Peyer's patch (tissue), 4 donors: ENCODE data around the genes NHSL2 and DMRTC1B.

GRCh38 chrX:71106209-71106580 is 345 bp downstream of the CXorf65 start:
- PRO-cap: no peak
- RAMPAGE, long total RNA, 4 experiments: no peak in any of the 4 experiments

DNA sequence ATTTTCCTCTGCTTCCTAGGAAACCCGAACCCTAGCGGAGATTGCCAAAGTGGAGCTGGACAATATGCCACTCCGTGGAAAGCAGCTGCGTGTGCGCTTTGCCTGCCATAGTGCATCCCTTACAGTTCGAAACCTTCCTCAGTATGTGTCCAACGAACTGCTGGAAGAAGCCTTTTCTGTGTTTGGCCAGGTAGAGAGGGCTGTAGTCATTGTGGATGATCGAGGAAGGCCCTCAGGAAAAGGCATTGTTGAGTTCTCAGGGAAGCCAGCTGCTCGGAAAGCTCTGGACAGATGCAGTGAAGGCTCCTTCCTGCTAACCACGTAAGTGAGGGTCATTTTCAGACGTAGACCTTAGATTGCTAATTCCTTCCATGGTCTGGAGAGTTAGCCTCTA is 7.3 kb upstream of the ITGB1BP2 start:
- PRO-cap: no peak
- RAMPAGE, long total RNA, 4 experiments: no peak in any of the 4 experiments

DNA sequence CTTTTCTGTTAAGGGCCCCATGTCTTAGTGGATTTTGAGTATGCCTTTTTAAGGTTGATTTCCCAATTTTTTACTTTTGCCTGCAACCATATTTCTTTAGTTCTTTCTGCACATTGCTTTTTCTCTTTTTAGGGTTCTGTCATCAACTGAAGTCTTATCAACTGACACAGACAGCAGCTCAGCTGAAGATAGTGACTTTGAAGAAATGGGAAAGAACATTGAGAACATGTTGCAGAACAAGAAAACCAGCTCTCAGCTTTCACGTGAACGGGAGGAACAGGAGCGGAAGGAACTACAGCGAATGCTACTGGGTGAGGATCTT is 27.7 kb downstream of the TAF1 start:
- PRO-cap: no peak
- RAMPAGE, long total RNA, 4 experiments: no peak in any of the 4 experiments

DNA sequence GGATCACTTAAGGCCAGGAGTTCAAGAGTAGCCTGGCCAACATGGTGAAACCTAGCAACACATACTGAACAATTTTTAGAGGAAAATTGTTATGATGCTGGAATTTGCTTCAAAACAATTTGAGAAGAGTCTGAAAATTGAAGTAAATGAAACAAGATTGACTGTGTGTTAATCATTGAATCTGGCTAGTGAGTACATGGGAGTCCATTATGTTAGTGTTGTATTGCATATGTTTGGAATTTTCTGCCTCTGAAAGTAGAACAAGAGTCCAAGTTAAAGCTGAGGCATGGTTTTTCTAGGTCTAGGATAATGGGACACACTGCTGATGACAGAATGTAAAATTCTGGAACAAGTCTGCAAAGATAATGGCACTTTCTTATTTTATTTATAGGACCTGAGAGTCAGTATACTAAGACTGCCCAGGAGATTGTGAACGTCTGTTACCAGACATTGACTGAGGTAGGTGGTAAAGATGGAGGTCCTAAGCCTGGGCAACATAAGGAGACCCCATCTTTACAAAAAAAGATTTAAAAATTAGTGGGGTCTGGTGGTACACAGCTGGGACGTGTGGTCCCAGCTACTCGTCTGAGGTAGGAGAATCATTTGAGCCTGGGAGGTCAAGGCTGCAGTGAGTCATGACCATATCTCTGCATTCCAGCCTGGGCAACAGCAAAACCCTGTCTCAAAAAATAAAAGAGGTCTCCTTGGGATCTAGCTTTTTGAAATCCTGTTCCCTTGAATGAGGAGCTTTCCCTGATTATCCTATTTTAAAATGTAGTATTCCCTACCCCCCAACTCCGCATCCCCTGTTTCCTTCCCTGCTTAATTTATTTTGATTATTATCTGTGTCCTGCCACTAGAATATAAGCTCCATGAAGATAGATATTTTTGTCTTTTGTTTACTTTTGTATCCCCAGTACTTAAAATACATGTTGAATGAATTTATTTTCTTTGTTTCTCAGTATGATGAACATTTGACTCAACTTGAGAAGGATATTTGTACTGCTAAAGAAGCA is 78.8 kb upstream of the OGT start:
- PRO-cap: no peak
- RAMPAGE, long total RNA, 4 experiments: no peak in any of the 4 experiments

DNA sequence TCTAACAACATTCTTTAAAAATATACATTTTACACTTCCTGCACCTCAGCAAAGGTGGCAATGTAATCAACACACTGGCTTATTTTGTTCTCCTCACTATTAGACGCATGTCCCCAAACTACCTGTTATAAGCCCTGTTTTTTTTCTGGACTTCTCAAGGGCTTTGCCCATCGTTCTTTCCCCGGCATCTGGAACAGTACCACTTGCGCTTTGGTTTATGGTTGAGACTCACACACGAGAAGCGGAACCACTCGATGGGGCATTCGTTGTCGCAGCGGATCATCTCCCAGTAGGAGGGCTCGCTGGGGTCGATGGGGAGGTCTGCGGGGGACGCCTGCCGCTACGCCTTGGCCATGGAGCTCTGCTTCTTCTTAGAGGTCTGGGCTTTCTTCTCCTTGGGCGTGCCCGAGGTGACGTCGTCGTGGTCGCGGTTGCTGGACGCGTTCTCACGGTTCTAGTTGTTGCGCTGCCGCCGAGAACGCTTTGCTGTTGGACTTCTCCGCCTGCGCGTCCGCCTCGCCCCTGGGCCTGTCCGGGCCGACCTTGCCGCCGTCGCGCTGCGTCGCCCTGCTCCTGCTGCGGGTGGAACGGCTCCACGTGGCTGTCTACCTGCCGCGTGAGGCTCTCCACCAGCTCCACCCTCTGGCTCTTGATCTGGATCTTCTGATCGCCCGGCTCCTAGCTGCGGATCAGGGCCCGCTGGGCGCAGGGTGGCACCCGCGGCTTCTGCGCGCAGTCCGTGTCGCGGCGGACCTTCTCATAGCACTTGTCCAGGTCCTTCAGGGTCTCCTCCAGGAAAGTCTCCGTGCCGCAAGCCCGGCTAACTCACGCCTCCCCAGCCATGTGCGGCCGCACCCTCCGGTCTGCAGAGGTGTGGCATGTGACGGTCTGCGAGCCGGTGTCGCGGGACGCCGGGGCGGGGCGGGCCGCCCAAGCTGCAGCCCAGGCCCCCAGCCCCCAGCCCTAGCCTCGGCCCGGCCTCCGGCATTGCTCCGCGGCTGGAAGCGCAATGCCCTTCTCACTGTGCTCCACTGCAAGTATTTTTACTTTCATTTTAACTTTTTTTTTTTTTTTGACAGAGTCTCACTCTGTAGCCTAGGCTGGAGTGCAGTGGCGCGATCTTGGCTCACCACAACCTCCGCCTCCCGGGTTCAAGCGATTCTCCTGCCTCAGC is 40.6 kb upstream of the OGT start:
- PRO-cap: unidirectional peak, plus-strand start at position 461 of the sequence
- RAMPAGE, long total RNA, 4 experiments: no peak in any of the 4 experiments

DNA sequence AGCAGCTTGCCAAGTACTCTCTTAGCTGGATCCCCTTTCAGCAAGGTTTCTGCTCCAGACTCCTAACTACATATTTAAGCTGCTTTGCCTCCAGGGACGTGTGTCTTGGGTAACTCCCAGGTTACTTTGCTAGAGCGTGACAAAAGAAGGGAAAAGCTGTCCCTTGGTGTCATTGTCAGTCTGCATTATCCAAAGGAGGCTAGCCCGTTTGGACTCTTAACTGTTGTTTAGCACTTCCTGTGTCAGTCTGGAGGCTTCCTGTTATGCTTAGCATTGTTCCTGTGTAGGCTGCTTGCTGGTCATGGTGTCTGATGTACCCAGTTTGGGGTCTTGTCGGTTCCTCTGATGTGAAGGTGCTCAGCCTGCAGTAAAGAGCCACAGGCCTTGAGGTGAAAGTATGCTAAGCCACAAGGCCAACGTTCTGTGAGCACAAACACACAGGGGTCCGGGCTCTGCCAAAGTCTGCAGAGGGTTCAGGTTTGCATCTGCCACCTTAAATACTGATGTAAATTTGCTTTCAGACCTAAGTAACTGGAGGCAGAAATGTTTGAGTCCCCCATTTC is 11.5 kb downstream of the CXCR3 start:
- PRO-cap: no peak
- RAMPAGE, long total RNA, 4 experiments: no peak in any of the 4 experiments

DNA sequence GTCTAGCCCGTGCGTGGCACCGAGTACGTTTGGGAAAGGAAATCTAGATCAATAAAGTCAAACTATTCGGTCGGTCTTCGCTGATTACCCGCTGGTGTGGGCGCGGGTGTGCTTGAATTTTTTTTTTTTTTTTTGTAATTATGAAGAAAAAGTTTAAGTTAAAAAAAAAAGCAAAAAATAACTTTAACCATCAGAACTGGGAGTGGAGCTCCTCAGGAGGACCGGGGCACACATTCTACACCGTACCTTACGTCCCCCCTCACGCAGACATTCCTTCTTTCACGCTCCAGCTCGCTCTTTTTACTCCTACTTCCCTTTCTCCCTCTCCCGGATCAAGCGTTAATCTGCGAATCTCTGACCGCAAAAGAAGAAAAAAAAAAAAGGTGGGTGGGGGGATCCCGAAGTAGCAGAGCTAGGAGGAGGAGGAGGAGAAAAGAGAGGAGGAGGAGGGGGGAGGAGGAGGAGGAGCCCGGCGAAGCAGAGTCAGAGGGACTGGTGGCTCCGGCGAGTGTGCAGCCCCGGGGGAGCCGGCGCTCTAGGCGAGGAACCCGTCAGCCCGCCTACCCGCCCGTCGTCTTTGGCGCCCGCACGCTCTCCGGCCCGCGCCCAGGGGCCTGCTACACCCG is at the start of gene NHSL2:
Gene NHSL2, plus strand, starts transcription at position 486 of the 626 bp plus-strand sequence.
- PRO-cap: unidirectional peak, plus-strand start at position 486 of the sequence; bidirectional peak, plus-strand start at position 511 of the sequence, minus-strand start at position 509 of the sequence
- RAMPAGE, long total RNA, 4 experiments: no peak in any of the 4 experiments

DNA sequence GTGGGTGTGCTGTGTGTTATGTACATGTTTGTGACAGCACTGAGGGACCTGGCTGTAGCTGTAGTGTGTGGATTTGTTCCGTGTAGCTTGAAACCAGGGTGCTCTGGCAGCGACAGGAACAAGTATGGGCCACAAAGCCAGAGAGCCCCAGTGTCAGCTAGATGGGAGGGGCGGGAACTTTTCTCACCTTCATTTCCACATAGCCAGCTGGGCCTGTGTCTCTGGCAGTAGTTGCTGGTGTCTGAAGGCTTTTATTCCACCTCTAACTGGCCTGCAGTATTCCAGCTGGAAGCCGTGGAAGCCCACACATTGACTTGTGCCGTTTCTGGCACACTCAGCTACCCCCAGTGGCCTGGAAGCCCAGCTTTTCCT is 82.2 kb downstream of the NHSL2 start:
- PRO-cap: no peak
- RAMPAGE, long total RNA, 4 experiments: no peak in any of the 4 experiments

- PRO-cap: no peak
- RAMPAGE, long total RNA, 4 experiments: no peak in any of the 4 experiments
These were observed 16.6 kb upstream of the ERCC6L start for GRCh38 chrX:72255212-72256031.

- PRO-cap: unidirectional peak, minus-strand start at chrX:72307157
- RAMPAGE, long total RNA, 4 experiments: no peak in any of the 4 experiments
These were observed 993 bp upstream of the CITED1 start for GRCh38 chrX:72306305-72307509.

- PRO-cap: no peak
- RAMPAGE, long total RNA, 4 experiments: no peak in any of the 4 experiments
These were observed 23.9 kb upstream of the CITED1 start for GRCh38 chrX:72329496-72330179.

DNA sequence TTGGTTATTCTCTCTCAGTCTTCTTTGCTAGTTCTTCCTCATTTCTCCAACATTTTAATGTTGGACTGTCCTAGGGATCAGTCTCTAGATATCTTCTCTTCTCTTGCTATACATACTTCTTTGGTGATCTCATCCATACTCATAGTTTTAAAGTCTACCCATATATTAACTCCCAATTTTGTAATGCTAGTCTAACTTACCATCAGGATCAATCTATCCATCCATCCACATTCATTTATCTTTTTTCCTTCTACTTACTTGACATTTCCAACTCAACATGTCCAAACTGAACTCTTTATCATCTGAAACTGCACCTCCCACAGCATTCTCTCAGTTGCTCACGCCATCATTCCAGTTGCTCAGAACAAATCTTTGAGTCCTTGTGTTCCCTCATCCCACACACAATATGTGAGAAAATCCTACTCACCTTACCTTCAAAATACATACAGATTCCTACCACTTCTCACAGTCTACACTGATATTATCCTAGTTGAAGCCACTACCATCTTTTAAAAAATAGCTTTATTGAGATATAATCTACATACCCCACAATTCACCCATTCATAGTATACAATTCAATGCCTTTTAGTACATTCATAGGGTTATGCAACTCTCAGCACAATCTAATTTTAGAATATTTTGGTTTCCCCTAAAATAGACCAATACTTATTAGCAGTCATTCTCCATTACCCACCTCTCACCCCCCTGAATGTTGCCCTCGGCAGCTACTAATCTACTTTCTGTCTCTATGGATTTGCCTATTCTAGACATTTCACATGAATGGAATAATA is 94.6 kb upstream of the CITED1 start:
- PRO-cap: no peak
- RAMPAGE, long total RNA, 4 experiments: start-site peak on the minus strand in 1 of 4 experiments, centred at position 282 of the sequence, 19 reads per replicate

- PRO-cap: no peak
- RAMPAGE, long total RNA, 4 experiments: no peak in any of the 4 experiments
These were observed 125.4 kb upstream of the CITED1 start for GRCh38 chrX:72430945-72431761.

- PRO-cap: no peak
- RAMPAGE, long total RNA, 4 experiments: no peak in any of the 4 experiments
These were observed 8.3 kb downstream of the PHKA1 start for GRCh38 chrX:72705768-72706311.

DNA sequence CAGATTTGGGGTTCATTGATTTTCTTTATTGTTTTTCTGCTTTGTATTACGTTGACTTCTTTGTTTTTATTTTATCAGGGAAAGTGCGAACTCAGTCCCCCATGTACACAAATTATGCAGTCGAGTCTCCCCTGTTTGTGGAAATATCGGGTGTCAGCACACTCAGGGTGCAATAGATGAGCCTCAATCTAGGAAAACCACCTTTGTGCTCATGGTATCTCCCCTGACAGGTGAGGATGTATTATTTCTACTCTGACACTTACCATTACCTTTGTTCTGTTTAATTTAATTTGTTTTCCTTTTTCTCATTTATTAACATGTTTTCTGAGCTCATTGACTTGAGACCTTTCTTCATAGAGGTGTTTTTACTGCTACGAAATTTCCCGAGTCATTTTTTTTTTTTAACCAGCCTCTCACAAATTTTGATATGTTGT is 26.5 kb upstream of the PHKA1 start:
- PRO-cap: no peak
- RAMPAGE, long total RNA, 4 experiments: no peak in any of the 4 experiments

DNA sequence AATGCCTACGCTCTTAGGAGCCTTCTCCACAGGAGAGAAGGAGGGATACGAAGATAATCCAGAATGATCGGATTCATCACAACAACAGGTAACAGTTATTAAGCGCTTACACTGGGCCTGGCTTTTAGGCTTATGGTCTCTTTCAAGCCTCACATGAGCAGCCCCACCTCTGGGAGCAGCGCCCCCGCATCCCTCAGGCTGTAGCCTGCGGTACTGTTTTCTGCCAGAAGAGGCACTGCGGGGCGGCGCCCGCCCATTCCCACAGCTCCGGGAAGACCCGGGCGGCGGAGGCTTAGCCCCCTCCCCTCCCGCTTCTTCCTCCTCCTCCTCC is at the start of gene DMRTC1B:
Gene DMRTC1B, plus strand, starts transcription at position 256 of the 331 bp plus-strand sequence.
- PRO-cap: no peak
- RAMPAGE, long total RNA, 4 experiments: no peak in any of the 4 experiments

GRCh38 chrX:73852508-73853178 is 289.6 kb downstream of the CHIC1 start:
- PRO-cap: unidirectional peak, minus-strand start at chrX:73852685
- RAMPAGE, long total RNA, 4 experiments: no peak in any of the 4 experiments

DNA sequence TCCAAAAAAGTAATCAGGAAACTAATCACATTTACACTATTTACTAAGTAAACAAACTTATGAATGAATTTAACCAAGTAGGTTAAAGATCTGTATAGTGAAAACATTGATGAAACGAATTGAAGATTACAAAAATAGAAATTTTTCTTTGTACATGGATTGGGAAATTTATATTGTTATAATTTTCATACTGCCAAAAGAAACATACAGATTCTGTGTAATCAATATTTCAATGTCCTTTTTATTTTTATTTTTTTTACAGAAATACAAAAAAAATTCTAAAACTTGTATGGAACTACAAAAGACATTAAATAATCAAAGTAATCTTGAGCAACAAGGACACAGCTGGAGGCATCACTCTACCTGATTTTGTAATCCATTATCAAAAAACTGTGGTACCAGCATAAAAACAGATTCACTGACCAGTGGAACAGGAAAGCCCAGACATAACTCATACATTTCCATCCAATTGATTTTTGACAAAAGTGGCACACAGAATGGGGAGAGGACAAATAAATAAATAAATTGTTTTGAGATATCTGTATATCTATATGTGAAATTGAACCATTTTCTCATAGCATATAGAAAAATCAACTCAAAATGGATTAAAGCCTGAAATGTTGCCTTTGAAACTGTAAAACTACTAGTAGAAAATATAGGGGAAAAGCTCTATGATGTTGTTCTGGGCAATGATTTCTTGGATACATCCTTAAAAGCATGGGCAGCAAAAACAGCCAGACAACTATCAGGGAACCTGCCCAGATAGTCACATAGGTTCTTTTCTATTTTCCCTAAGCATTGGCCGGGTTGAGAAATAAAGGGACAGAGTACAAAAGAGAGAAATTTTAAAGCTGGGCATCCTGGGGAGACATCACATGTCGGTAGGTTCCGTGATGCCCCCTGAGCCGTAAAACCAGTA is 299.7 kb upstream of the ZCCHC13 start:
- PRO-cap: no peak
- RAMPAGE, long total RNA, 4 experiments: start-site peak on the plus strand in 2 of 4 experiments, centred at positions 530 to 640 of the sequence, 5 to 34 reads per replicate

DNA sequence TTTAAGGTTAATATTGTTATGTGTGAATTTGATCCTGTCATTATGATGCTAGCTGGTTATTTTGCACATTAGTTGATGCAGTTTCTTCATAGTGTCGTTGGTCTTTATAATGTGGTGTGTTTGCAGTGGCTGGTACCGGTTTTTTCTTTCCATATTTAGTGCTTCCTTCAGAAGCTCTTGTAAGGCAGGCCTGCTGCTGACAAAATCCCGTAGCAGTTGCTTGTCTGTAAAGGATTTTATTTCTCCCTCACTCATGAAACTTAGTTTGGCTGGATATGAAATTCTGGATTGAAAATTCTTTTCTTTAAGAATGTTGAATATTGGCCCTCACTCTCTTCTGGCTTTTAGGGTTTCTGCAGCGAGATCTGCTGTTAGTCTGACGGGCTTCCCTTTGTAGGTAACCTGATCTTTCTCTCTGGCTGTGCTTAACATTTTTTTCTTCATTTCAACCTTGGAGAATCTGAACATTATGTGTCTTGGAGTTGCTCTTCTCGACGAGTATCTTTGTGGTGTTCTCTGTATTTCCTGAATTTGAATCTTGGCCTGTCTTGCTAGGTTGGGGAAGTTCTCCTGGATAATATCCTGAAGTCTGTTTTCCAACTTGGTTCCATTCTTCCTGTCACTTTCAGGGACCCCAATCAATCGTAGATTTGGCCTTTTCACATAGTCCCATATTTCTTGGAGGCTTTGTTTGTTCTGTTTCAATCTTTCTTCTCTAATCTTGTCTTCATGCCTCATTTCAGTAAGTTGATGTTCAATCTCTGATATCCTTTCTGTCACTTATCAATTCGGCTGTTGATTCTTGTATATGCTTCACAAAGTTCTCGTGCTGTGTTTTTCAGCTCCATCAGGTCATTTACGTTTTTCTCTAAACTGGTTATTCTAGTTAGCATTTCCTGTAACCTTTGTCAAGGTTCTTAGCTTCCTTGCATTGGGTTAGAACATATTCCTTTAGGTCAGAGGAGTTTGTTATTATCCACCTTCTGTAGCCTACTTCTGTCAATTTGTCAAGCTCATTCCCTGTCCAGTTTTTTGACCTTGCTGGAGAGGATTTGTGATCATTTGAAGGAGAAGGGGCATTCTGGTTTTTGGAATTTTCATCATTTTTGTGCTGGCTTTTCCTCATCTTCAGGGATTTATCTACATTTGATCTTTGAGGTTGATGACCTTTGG is 227.5 kb upstream of the ZCCHC13 start:
- PRO-cap: no peak
- RAMPAGE, long total RNA, 4 experiments: start-site peak on the minus strand in 1 of 4 experiments, centred at position 740 of the sequence, 22 reads per replicate

DNA sequence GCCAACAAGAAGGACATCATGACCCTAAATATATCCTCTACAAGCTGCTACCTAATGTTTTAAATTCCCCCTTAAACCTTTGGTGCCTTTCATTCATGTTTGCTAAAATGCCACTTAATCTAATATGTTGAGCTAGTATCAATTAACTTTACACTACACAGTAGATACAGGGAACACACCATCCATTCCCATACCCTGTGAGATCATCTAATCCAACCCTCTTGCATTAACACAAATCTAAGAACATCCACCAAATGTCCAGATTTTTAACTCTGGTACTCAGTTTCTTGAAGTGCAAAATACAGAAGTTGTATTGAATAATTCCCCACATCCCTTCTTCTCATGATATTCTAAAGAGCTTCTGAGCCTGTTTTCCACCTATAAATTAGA is 82.0 kb upstream of the ZCCHC13 start:
- PRO-cap: no peak
- RAMPAGE, long total RNA, 4 experiments: no peak in any of the 4 experiments